ENCODE measurements around the genes PLXNA4 and EXOC4.

DNA sequence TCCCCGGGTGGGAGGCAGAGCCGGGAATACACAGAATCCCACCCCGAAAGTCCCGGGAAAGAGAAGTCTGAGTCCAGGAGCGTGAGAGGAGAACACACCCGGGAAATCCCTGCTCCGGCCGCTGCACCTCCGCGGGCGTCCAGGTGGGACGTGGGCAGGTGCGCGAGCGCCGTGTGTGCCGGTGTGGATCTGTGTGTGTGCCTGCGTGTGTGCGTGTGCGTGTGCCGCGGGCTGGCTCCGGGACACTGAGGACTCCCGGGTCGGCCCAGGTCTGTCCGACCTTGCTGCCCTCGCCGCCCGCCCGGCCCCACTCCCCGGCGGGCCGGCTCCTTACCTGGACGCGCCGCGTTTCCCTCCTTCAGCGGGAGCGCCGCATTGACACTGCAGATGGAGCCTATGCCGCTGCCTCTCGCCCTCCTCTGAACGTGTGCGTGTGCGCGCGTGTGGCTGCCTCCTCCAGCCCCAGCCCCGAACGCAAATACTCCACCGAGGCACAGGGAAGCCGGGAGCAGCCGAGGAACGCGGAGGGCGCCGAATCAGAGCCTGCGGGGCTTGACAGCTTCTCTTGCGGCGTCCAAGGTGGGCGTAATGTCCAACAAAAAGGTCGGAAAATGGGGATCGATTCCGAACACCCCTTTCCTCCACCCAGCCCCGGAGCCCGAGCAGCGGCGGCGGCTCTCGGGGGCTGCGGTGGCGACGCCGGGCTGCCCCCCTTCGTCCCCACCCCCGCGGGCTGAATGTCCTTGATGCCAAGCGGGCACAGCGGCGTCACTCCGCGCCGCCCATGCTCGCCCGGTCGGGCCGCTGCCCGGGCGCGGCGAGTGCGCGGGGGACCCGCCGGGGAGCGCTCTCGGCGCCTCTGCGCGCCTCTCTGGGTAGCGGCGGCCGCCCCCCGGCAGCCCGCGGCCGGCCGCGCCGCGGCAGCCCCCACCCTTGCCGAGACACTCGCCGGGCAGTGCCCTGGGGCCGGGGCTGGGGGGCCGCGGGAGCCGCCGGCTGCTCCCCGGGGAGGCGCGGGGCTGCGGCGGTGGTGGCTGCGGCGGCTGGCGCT lies at the start of gene PLXNA4:
TSS of gene PLXNA4 (minus strand) at position 383 of the 1,051 bp plus-strand sequence.
- RRBS = 4% methylated on average over 71 of the region's 126 CpGs

DNA sequence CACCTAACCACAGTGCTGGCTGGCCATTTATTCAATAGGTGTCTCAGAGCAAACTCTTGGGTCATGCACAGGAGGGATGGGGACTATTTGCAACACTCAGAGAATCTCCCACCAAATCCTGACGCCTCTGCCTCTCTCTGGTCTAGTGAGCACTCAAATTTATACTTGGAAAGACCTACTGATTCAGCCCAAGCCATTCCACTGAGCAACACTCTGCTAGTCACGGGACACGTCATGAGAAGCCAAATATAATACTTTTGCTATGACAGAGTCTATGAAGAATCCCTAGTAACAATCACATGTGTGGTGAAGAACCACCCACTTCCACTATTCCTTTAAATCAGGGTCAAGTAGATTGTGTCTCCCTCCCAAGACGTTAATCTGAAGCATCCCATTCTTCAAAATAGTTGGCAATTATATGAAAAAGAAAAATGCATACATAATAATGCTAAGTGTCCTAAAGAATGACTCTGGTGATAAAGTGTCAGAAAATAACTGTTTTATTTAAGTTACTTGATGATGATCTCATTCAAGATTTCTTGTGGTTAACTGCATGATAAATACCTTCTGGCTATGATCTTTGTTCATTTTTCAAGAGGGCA lies 28.5 kb downstream of the CHCHD3 start:
- RRBS = no CpG with 5 or more reads among the region's 4 CpGs

GRCh38 chr7:133252695-133253512 lies at the start of gene EXOC4:
Gene EXOC4 (plus strand): TSS chr7:133253078.
- RRBS = no CpG with 5 or more reads among the region's 25 CpGs

DNA sequence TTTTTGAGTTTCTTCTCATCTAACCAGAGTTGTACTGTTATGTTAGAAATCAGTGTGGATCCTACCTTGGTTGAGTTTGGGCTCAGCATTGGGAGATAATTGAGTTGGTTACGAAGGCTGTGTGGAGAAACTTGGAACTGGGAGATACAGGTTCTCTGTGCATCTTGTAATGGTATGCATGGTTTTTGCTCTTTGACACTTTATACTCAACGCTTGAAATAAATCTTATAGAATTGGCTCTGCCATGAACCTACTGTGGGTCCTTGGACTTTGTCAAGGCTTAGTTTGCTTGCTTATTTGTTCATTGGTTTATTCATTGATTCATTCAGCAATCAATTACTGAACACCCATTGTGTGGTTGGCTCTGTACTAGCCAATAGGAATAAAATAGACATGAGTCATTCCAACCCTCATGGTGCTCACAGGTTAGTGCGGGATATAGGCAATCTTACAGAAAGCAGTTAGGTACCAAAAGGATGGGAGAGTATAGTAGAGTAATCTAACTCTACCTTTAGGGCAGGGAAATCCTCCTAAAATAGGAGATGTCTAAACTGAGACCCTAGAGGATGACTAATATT lies 404.7 kb downstream of the EXOC4 start:
- RRBS = no CpG with 5 or more reads among the region's 3 CpGs

DNA sequence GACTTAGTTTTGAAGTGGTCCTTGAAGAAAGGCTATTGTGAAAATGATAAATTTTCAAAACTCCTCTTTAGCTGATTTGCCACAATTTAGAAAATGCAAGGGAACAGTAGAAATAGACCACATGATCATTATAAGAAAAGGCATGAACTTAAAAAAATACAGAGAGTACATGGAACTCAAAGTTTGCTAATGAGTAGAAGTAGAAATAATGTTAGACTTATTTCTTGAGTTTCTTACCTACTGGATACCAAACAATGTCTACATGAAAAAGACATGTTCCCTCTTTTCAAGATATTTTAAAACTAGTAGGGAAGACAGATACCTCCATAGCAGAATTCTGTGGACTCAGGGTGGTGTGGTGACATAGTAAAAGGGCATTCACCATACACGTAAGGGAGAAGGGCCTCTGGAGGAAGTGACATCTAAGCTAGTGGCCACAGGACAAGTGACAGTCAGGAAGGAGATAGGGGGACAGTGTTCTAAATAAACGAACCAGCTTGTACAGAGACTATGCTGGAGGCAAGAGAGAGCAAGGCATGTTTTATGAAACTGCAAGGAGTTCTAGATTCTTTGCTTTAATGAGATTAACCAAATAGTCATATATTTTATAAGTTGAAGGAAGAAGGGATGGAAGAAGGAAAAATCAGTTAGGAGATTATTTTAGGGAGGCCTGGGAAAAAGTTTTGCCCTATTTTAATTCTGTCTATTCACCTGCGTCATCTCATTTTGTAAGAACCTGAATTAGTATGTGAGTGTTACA lies 321.7 kb upstream of the LRGUK start:
- RRBS = no CpG with 5 or more reads among the region's 3 CpGs

DNA sequence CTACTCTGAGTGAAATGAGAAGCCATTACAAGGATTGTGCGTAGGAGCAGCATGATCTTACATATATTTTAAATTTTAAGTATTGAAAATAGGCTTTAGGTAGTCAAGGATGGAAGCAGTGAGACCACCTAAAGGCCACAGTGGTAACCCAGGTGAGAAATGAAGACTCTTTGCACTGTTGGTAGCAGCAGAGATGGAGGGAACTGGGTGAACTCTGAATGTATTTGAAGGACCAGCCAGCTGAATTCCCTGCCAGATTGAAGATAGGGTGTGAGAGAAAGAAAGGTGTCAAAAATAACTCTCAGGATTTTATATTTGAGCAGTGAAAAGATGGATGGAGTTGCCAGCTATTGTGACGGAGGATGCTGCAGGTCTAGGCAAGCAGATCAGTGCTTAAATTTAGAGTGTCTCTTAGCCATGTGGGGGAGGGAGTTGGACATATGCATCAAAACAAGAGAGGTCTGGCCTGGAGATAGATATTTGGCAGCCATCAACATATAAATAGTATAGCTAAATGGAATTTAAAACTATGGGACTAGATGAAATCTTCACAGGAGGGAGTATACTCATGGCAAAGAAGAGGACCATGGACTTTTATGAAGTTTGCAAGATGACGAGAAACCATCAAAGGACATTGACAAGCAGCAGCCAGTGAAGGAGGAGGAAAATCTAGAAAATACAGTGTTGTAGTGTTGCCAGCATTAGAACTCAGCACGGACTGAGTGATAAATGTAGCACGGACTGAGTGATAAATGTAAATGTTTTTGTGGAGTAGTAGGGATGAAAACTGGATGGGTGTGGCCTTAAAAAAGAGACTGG lies 223.7 kb upstream of the LRGUK start:
- RRBS = no CpG with 5 or more reads among the region's 5 CpGs

DNA sequence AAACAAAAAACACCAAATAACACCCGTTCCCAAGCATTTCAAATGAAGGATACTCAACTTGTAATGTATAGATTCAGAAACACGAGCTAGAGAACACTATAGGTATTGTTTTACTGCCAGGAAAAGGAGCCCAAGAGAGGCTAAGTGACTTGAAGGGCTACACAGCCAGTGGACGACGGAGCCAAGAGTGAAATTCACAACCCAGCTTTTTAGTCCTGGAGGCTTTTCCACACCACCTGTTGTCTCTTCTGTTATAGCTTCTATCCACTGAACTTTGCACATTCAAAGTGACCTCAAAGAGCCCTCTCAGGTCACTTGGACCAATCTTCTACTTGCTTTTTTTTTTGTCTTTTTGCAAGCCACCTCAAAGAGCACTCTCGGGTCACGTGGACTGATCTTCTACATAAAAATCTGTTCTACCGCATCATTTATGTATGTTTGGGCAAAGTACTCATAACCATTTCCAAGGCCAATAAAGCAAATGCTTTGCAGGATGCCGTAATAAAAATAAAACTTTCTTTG lies 1.0 kb downstream of the SLC35B4 start:
- RRBS = no CpG with 5 or more reads among the region's 8 CpGs

DNA sequence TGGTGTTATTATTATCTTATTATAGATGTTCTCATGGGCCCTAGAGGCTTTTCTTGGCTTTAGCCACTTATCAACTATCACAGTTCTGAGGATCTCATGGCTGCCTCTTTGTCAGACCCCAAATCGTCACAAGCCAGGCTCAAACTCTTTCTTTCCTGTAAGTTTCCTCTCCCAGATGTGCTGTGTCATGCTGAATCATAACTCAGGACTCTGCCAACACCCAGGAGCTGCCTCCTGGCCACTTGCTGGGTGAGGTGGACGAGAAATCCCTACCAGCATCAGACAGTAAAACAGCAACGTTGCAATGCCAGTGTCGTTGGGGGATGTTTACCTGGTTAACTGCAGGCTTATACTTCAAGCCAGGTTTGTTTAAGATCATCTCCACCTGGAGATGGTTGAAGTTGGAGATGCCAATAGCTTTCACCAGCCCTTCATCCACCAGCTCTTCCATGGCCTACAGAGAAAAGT lies 10.2 kb downstream of the AKR1B1 start:
- RRBS = no CpG with 5 or more reads among the region's 4 CpGs

GRCh38 chr7:134451314-134451757 lies 7.6 kb downstream of the AKR1B1 start:
- RRBS = no CpG with 5 or more reads among the region's 18 CpGs

DNA sequence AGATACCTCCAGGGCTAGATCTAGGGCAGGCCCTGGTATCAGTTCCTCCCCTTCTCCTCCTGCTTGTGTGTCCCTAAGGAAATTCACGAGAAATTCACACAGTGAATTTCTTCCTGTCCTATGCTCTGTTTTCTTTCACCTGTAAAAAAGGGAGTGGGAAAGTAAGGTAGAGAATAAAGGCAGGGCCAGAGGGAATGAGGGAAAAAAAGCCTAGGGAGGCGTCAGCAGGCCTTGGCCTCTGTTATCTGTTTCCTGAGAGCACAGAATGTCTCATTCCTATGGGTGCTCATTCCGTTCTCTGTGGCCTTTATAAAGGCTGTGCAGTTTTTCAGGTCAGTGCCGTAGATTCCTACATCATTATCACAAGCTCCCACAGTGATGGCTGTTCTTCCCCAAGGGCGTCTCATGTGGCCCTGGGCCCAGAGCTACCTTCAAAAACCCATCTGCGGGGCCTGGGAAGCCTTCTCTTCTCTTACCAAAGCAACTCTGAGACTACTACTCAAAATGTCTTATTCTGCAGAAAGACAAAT lies 16.8 kb upstream of the AKR1B10 start:
- RRBS = no CpG with 5 or more reads among the region's 6 CpGs

GRCh38 chr7:134729812-134730742 lies 49.4 kb upstream of the CALD1 start:
- RRBS = no CpG with 5 or more reads among the region's 7 CpGs

GRCh38 chr7:134737906-134738311 lies 41.5 kb upstream of the CALD1 start:
- RRBS = no CpG with 5 or more reads among the region's 4 CpGs

GRCh38 chr7:134811927-134812334 lies 32.5 kb downstream of the CALD1 start:
- RRBS = no CpG with 5 or more reads among the region's 2 CpGs

GRCh38 chr7:134813724-134814504 lies 34.5 kb downstream of the CALD1 start:
- RRBS = no CpG with 5 or more reads among the region's 6 CpGs

DNA sequence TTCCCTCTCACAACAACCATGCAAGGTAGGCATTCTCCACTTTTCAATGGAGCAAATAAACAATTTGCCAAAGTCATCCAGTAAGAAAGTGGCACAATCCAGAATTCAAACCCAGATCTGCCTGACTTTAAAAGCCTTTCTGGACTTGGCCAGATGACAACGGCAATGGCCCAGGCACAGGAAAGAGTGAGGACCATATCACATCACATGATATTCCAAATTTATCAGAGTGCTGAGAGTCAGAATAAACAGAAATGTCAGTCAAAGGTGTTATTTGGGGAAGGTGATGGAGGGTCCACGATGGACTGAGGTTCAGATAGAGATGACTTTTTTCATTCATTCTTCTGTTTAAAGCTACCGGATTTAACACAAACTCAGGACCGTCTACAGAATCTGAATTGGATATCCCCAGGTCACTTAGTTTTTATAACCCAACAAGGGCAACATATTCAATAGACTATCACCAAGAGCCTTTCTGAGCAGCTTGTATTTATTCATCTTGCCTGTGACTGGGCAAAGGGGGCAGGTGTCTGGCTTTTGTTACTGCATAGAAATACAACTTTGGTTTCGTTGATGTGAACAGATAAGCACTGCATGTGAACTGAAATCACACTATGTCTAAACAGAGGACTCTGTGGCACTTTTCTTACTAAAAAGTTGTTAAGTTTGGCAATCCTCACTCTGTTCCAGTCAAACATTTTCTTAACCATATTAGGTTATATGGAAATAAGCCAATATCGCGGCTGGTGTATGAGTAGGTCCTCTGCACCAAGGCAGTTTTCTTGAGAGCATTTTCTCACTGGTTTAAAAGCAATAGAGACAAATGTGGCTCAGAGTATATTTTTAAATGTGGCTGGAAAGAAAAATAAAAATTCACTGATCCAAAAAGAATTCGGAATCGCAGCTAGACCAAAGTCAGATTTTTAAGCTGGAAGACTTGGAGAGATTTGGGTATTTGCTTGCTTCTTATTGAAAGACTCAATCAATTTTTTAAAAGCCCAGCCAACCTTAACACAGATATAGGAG lies 48.3 kb downstream of the CALD1 start:
- RRBS = no CpG with 5 or more reads among the region's 9 CpGs

- RRBS = no CpG with 5 or more reads among the region's 2 CpGs
Observed at GRCh38 chr7:134890641-134891027, 95.7 kb upstream of the AGBL3 start.

GRCh38 chr7:134892780-134893325 lies 93.5 kb upstream of the AGBL3 start:
- RRBS = no CpG with 5 or more reads among the region's 4 CpGs

- RRBS = no CpG with 5 or more reads among the region's 11 CpGs
Observed at GRCh38 chr7:135206791-135207439, 4.4 kb downstream of the WDR91 start.

DNA sequence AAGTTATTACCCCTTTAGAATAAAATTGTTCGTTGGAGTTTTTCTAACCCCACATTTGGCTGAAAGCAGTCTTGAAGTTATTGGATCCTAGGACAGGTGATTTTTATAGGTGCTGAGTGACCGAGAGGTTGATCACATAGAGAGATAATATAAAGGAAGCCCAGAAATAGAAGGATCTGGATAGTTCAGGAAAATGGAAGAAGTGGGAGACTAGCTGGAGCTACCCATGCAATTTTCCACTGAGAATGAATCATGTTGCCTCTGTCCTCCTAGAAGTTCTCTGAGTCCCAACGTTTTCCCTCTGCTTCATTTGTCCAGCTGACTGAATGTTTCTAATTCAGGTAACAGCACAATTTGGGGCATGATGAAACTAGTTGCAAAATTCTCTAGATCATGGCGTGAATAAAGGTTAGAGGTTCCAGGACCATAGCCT lies 17.9 kb upstream of the FAM180A start:
- RRBS = no CpG with 5 or more reads among the region's 4 CpGs

DNA sequence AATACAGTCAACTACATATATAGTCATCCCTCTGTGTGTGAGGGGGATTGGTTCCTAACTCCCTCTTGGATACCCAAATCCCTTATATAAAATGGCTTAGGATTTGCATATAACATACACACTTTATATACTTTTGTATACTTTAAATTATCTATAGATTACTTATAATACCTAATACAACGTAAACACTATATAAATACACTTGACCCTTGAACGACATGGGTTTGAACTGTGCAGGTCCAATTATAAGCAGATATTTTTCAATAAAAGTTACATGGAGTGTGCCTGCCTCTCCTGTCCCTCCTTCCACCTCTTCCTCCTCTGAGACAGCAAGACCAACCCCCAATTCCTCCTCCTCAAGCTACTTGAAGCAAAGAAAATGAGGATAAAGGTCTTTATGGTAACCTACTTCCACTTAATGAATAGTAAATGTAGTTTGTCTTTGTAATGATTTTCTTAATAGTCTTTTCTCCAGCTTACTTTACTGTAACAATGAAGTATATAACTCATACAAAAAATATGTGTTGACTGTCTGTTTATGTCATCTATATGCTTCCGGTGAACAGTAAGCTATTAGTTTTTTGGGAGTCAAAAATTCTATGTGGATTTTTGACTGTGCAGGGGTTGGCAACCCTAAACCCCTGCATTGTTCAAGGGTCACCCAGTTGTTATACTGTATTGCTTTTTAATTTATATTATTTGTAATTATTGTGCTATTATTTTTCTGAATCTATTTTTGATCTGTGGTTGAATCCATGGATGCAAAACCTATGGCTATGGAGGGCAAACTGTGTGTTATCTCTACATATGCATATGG lies 39.5 kb downstream of the MTPN start:
- RRBS = no CpG with 5 or more reads among the region's 3 CpGs